ENCODE results near the gene NRAS.

GRCh38 chr1:112264644-112264941, 131.4 kb upstream of the CTTNBP2NL start:
- RRBS, result no CpG with 5 or more reads among the region's 2 CpGs

DNA sequence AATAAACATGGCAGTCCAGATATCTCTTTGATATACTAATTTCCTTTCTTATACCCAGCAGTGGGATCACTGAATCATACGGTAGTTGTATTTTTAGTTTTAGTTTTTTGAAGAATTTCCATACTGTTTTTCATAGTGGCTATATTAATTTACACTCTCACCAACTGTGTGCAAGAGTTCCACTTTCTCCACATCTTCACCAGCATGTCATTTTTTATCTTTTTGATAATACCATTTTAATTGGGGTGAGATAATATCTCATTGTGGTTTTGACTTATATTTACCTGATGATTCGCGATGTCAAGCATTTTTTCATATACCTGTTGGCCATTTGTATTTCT, 20.0 kb upstream of the CTTNBP2NL start:
- RRBS, result no CpG with 5 or more reads among the region's 3 CpGs

GRCh38 chr1:112430987-112431577, 35.1 kb downstream of the CTTNBP2NL start:
- RRBS, result no CpG with 5 or more reads among the region's 2 CpGs

DNA sequence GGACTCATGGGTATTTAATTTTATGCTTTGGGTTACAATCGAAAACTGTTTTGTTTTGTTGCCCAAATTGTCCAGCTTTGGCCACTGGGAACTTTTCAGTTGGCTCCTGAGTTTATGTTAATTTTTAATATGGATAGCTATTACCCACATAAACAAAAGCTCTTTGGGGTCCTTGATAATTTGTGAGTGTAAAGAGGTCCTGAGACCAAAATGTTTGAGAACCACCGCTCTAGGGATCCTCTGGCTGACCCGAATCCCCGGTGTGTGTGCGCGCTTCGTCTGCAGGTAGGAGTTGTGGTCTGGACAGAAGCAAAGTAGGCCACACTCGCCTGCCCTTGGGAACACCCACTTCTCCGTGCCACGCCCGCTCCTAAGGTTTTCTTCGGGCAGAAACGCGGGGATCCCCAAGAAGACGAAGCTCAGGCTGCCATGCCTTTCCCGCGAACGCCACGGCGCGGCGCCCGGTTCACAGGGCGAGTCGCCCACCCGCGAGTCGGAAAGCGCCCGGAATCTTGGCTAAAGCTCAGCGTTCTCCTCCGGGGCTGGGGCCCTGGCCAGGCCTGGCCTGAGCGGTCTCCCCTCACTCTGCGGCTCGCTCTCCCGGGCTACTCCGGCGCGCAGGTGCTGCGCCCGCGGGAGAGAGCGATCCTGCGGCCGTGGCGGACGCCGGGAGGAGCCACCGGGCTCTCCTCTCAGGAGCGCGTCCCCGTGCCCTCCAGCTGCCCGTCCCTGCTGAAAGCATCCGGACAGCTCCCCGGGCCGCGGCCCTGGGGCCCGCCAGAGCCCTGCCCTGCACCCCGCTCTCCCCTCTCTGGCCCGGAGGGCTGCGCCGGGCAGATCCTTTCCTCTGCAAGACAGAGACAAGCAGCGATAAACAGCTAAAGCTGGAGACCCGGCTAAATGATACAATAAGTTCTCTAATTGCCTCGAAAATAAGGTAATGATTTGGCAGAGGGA, 6.9 kb upstream of the WNT2B start:
- RRBS, result 3% methylated on average over 39 of the region's 65 CpGs

- RRBS, result no CpG with 5 or more reads among the region's 9 CpGs
Observed at GRCh38 chr1:112524232-112524786, 15.5 kb downstream of the WNT2B start.

- RRBS, result no CpG with 5 or more reads among the region's 10 CpGs
Observed at GRCh38 chr1:112669845-112671176, 4.1 kb upstream of the MOV10 start.

GRCh38 chr1:112716106-112716542, 992 bp upstream of the PPM1J start:
- RRBS, result 0% methylated on average over 2 of the region's 9 CpGs

GRCh38 chr1:112998826-112999491, 43.0 kb upstream of the SLC16A1 start:
- RRBS, result no CpG with 5 or more reads among the region's 6 CpGs

- RRBS, result no CpG with 5 or more reads among the region's 17 CpGs
Observed at GRCh38 chr1:113042407-113043378, 30.3 kb upstream of the LRIG2 start.

DNA sequence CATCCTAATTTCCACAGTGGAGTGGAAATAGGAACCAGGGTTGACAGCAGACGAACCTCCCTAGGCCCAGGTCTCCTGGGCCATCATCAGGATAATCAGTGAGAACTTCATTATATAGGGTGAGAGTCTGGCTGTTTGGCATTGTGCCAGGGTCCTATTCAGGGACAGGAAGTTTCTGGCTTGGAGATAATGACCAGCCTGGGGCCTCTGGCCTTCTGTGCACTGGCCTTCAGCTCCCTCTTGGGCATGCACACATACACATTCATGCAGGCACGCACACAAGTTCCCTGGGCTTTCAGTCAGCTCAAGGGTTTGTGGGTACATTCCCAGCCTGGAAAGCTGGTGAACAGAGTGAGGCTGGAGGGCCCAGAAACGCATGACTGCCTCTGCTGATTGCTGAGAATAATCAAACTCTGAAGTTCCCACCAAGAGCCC, 13.9 kb upstream of the LRIG2 start:
- RRBS, result no CpG with 5 or more reads among the region's 3 CpGs

DNA sequence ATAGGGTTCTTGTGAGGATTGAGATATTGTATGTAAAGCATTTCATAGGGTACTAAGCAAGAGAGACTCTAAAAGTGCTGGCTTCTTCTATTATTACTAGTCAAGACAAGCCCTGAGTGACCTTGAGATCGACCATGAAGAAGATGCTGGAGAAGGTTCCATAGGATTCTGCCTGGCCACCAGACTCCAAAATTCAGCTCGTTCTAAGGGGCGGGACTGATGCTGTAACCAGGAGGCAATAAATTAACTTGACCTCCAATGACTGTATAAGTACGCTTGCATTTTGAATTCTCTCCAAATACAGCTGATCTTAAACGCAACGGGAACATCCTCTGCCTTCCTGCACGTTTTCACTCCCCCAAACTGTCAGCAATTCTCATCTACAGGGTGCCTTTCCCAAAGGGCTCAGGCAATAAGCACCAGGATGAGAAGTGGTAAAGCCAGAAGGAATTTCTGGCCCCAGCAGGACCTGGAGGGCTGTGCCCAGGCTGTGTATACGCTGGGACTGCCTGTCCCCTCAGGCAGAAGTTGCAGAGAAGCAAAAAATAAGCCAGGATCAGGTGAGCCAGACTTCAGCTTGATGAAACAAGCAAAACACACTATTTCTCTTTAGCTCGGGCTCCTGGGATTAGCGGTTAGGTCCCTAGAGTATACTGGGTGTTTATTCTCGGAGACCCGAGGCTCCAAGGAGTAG, 124.8 kb downstream of the LRIG2 start:
- RRBS, result no CpG with 5 or more reads among the region's 12 CpGs

DNA sequence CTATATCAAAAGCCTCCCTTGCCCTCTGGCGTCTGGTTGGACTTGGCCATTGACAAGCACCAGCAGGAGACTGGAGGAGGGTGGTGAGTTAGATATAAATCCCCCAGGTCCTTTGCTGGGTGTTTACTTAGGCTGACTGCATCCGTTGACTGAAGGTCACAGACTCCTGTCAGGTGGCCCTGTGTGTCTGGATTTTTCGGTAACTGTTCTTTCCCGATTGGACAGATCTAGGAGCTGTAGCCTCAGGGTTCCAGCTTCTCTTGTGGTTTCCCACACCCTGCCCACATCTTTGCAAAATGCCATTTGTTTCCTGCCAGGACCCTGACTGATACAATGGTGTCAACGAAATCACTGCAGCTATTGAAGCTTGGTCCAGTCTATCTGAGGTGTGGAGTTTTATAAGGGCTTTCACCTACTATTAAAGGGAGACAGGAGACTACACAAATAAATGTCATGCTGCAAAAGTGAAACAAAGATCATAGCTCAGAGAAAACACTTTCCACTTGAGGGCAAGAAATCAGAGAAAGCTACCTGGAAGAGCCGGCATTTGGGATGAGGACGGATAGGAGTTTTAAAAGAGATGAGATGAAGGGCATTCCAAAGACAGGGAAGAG, 1.5 kb upstream of the MAGI3 start:
- RRBS, result 63% methylated on average over 2 of the region's 7 CpGs

DNA sequence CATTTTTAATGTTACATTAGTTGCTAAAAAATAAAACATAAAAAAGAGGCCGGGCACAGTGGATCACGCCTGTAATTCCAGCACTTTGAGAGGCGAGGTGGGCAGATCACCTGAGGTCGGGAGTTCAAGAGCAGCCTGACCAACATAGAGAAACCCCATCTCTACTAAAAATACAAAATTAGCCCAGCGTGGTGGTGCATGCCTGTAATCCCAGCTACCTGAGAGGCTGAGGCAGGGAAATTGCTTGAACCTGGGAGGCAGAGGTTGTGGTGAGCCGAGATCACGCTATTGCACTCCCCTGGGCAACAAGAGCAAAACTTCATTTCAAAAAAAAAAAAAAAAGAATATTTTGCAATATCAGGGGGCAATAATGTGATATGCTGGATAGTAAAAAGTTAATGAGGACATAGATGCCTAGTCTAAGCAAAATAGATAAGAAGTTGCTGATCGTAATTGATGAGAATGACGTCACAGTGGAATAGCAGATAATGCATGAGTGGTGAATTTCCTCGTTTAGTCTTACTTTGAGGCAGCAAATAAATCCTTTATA, 58.6 kb downstream of the MAGI3 start:
- RRBS, result no CpG with 5 or more reads among the region's 10 CpGs

- RRBS, result no CpG with 5 or more reads among the region's 8 CpGs
Observed at GRCh38 chr1:114031892-114032788, 52.9 kb downstream of the OLFML3 start.

- RRBS, result no CpG with 5 or more reads among the region's 5 CpGs
Observed at GRCh38 chr1:114341273-114341784, 169.7 kb downstream of the TRIM33 start.

- RRBS, result no CpG with 5 or more reads among the region's 3 CpGs
Observed at GRCh38 chr1:114395284-114396272, 115.4 kb downstream of the TRIM33 start.

DNA sequence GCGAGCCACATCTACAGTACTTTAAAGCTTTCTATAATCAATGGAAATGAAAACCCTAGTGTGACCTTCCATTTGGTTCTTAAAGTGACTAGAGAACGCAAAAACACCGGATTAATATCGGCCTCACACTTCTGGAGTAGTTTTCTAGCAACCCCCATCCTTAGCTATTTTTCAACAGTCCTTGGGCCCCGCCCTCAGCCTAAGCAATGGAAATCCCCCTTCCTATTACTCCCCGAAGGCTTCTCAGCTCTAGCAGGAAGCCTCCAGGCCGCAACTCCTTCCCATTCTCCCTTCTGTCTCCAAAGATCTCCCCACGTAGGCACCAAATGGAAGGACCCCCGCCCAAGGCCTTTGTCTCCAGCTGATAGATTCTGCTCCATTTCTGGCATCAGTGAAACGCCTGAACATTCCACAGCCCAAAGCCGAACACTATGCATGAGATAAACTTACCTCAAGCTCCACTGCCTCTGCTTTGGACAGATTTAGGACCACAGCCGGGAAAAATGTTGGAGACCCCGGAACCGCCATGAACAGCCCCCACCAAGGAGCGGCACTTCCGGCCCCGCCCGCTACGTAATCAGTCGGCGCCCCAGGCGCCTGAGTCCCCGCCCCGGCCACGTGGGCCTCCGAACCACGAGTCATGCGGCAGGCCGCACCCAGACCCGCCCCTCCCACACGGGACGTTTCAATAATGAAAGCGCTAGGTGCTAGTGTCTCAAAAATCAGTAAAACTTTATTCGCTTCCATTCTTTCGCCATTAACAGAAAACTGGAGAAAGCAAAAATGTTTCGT, at the start of gene NRAS:
NRAS (minus strand) TSS at position 564 of the 792 bp plus-strand sequence.
- RRBS, result 3% methylated on average over 12 of the region's 36 CpGs

GRCh38 chr1:114725477-114726071, 9.0 kb upstream of the NRAS start:
- RRBS, result no CpG with 5 or more reads among the region's 3 CpGs

- RRBS, result no CpG with 5 or more reads among the region's 3 CpGs
Observed at GRCh38 chr1:114733552-114734456, 17.2 kb upstream of the NRAS start.

GRCh38 chr1:114741833-114742282, 15.9 kb downstream of the CSDE1 start:
- RRBS, result no CpG with 5 or more reads among the region's 6 CpGs

Measured in GM19240 (cell line).